Duodenum (tissue), 1 donor: Measurements from ENCODE around the genes ARID1A and SLC9A1.

DNA sequence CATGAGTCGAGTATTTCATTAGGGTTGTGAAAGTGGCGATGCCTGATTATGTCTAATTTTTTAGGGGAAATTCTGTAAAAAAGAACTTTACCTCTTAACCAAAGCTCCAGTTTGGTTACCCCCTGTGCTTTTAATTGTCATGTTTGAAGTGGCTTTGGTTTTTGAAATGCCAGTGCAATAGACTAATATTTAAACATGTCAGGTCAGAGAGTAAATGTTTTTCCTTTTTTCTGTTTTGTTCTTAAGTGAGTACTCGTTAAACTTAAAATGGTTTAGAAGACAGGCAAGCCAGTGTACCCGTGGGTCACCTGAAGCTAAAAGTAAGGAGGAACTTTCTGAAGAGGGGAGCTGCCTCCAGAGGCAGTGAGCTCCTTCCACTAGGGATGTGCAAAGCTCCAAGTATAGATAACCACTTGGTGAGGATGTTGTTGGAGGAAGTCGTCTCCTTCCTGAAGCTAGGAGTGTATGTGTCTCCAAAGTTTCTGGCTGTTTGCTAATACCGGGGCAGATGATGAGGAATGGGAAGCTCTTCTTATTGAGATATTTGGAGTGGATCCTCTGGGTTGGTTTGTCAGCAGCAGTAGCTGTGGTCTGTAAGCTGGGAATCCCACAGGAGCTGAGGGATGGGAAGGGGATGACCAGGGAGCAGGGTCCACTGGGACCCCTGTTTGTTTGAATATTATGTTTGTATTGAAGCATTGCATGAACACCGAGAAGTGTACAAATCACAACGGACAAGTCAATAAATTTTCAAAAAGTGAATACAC is 35.3 kb downstream of the RPS6KA1 start:
- PRO-cap: no peak

DNA sequence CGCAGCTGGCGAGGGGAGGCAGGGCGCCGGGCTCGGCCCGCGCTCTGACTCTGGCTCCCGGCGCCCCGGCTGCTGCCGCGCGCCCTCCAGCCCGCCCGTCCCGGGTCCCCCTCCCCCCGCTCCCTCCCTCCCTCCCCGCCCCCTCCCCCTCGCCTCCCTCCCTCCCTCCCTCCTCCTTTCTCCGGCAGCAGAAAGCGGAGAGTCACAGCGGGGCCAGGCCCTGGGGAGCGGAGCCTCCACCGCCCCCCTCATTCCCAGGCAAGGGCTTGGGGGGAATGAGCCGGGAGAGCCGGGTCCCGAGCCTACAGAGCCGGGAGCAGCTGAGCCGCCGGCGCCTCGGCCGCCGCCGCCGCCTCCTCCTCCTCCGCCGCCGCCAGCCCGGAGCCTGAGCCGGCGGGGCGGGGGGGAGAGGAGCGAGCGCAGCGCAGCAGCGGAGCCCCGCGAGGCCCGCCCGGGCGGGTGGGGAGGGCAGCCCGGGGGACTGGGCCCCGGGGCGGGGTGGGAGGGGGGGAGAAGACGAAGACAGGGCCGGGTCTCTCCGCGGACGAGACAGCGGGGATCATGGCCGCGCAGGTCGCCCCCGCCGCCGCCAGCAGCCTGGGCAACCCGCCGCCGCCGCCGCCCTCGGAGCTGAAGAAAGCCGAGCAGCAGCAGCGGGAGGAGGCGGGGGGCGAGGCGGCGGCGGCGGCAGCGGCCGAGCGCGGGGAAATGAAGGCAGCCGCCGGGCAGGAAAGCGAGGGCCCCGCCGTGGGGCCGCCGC is at the start of gene ARID1A:
Gene ARID1A (plus strand): TSS at position 173 of the 760 bp plus-strand sequence.
- PRO-cap: bidirectional peak, plus-strand start at position 190 of the sequence, minus-strand start at position 102 of the sequence; unidirectional peak, plus-strand start at position 547 of the sequence

- PRO-cap: no peak
Measured at GRCh38 chr1:26711349-26711905, 15.6 kb downstream of the ARID1A start.

DNA sequence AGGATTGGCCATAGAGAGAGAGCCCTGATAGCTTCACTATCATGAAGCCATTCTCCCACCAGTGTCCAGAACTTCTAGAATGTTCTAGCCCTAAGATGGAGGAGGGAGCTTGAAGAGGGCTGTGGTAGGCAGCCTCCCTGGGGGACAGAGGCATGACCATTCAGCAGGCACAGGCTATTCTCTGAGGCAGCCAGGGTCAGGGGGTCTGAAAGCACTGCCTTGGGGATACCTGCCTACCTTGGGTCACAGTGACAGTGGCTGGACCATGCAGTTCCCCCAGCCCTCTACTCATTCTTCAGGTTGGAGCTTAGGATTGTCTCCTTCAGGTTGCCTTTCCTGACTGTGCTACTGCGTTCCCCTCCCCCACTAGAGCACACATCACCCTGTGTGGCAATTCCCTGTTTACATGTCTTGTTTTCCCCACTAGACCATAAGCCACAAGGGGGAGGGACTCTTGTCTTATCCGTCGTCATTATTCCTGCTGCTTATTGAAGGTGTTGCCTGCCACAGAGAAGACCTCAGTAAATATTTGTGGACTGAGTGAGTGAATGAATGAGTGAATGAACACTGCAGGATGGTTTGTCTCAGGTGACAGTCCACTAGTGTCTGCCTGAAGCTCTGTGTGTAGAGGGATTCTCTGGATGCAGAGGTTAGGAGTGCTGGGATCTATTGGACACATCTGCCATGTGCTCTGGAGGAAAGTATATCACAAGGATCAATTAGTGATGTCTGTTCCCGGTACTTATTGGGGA is 5.2 kb downstream of the ZDHHC18 start:
- PRO-cap: no peak

DNA sequence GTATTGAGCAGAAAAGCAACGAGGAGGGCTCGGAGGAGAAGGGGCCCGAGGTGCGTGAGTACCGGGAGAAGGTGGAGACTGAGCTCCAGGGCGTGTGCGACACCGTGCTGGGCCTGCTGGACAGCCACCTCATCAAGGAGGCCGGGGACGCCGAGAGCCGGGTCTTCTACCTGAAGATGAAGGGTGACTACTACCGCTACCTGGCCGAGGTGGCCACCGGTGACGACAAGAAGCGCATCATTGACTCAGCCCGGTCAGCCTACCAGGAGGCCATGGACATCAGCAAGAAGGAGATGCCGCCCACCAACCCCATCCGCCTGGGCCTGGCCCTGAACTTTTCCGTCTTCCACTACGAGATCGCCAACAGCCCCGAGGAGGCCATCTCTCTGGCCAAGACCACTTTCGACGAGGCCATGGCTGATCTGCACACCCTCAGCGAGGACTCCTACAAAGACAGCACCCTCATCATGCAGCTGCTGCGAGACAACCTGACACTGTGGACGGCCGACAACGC is 511 bp downstream of the SFN start:
- PRO-cap: no peak

DNA sequence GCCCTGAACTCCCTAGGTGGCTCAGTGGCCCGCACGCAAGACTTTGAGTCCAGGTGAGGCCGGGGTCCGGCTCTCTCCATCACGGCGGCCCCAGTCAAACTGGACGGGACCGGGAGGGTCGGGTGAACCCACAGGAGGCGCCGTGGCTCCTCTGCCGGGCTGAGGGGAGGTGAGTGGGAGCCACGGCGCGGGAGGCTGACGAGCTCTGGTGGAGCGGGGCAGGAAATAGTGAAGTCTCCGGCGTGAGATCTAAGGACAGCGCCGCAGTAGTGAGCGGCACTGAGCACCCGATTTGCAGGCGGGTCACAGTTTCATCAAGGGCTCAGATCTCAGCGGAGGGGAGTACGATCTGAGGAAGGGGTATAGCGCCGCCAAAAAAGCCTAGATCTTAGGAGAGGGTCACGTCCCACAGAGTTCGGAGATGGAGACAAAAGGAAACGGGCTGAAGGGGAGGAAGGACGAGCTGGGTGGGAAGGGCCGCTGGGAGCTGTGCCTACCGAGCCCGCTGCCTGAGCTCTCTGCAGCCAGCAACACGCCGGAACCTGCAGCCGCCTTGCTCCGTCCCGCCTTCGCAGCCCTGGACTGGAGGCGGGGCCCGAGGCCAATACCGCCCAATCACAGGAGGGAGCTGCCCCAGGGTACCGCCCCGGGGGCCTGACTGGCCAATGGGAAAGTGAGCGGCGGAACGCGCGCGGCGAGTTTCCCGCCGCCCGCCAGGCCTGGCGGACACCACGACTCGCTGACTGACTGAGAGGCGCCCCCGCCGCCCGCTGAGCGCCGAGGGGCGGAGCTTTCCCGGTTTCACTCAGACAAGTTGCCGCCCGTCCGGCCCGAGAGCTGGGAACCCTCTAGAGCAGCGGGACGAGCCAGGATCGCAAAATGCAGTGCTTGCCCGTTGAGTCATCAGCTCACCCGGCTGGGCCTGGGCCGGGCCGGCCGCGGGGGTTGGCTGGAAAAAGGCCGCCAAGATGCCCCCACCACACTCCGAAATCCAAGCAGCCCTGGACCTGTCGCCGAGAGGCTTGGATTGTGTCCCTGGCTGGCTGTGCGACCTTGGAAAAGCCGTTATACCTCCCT is 1.9 kb downstream of the SFN start:
- PRO-cap: bidirectional peak, plus-strand start at position 840 of the sequence, minus-strand start at position 544 of the sequence

DNA sequence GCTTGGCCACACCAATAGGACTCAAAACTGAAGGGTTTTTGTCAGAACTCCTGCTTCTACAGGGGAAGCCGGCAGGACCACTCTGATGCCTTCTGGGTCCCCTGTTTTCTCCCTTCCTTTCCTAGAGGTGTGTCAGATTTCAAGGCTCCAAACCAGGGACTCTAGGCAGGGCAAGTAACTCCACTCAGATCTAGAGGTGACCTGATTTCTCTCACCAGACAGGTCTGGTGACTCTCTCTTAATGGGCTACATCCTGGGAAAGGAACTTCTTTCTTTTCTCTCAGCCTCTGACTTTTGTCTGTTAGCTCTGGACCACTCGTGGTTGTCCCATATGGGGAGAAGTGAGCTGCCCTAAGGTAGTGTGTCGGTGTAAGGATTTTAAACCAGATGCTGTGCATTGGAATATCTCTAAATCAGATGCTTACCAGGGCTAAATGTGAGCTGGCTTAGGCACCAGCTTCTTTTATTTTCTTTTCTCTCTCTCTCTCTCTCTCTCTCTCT is 4.9 kb downstream of the SFN start:
- PRO-cap: no peak

GRCh38 chr1:26937843-26938685 is 16.5 kb downstream of the NUDC start:
- PRO-cap: no peak

DNA sequence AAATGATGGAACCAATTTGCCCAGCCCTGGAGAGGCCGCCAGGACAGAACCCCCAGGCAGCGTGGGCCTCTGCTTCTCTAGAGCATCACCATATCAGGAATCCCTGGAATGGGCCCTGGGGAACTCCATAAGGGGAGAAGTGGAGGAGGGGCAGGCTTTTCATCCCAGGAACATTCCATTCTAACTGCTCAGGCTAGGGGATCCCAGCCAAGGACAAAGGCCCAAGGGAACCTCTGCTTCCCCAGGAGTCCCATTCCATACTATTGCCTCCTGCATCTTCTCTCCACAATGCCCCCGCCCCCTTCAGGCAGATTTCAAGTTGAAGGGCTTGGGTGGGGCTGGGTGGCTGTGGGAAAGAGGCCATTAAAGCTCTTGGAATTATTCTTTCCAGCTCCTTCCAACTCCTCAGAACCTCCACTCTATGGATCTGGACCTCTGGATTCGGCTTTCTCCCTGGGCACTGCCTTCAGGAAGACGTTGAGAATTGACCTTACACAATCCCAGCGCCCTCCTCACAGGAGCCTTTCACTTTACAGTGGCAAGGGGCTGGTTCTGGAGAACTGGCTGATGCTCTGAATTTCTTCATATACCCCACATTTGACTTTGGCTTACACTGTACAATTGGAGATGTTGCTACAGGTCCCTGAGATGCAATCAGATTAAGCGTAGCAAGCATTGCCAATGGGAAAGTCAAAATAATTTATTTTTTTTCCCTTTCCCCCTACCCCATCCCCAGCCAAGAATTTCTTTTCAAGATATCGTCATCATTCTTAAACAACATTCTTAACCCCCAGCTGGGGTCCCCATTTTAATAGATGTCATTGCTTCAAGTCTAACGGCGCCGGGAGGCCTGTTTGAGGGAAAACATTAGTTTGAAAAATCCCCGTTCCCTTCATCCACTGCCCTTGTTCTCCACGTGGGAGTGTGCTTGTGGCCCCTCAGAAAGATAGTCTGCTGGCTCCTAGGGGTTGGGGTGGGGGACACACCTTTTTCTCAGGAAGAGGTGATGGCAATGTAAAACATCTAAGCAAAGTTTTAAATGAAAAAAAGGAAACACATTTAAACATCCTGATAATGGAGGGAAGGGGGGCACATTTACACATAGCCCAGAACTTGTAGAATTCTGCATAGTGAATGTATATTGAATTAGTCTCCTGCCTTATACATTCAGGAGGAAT is 6.4 kb downstream of the TRNP1 start:
- PRO-cap: no peak

GRCh38 chr1:27132435-27133123 is 22.3 kb downstream of the SLC9A1 start:
- PRO-cap: bidirectional peak, plus-strand start at chr1:27132846, minus-strand start at chr1:27132697

DNA sequence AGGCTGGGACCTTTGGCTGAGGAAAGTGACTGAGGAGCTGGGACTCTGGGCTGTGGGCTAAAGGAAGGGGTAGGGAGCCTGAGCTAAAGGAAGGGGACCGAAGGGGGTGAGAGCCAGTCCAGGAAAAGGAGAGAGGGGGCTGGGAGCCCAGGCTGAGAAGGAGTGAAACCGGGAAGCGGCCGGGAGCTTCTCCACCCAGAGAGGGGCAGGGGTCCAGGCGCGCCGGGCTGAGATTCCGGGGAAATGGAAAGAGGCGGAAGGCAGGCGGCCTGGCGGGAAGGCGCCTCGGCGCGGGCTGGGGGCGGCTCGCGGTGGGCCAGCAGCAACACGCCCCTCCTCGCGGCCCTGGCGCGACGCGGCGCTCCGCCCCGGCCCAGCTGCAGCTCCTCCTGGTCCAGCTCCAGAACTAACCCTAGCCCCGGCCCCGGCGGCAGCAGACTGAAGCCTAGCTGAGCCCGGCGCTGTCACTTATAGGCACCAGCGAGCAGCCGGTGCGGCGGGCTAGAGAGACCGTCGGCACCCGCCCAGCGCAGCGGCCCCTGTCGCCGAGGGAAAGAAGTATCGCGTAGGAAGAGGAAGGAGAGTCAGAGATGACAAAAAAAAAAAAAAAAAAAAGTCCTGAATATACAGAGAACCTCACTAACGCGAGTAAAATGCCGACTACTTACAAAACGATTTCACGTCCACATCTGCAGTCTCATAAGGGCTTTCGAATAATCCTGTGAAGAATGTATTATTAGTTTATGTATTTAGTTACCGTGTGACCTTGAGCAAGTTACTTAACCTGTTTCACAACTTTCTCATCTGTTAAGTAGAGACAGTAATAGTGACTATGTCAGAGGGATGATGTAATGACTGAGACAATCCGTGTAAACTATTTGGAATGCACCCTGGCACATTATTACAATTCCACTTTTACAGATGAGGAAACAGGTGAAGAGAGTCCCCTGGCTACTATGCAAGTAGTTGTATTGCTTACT is at the start of gene SLC9A1:
Gene SLC9A1 (minus strand): TSS at position 440 of the 980 bp plus-strand sequence.
- PRO-cap: bidirectional peak, plus-strand start at position 615 of the sequence, minus-strand start at position 440 of the sequence

DNA sequence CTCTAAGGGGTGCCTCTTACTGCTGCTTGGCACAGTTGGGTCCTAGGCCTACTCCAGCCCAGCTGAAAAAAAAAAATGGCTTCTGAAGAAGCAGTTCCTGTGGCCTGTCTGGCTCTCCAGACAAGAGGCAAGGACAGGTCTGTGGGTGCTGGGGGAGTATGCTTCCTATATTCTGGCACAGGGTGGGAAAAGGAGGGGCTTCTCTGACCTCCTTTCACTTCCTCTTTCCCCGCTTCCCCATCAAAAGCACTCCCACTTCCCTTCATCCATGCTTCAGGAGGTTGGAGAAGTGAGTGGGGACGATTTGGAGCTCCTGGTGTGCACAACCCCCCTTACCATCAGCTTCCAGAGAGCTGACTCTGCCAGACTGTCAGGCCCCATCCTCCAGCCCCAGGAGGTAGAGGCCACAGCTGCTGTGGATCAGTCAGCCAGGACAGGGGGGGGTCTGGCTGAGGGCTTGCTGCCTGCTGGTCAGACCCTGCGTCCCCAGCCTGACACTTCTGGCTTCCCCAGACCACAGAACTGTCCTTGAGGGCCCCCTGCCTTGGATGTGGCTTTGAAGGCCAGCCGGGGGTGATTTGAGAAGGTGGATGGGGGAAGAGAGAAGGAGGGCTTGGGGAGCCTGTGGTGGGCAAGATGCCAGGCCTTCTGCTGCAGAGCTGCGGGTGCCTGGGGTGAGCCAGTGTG is 21.6 kb upstream of the TMEM222 start:
- PRO-cap: no peak

DNA sequence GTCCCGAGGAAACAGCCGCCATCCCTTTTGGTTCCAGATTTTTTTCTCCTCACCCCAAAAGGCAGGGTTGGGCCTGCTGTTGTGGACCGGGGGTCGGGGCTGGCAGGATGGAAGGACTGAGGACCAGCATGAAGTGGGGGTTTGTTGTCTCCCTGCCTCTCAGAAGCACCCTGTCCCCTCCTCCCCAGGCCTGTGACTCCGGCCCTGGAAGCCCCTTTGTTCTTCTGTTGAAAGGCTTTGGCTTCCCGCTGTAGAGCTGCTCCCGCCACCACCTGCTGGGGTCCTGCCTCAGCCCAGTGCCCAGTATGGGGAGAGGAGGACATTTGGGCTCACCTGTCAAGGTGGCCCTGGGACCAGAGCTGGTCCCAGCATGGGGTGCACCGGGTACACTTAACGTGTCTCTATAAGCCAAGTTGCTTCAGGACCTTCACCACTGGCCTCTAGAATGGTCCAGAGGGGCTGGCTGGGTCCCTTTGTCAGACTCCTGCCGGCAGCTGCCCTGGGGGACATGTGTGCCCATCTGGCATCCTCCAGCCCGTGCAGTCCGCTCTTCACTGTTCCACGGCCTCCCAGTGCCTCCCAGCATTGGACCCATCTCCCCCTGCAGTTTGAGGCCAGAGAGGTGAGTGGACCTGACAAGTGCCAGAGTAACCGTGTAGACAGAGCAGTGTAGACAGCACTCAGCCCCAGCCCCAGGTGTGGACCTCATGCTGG is 6.2 kb upstream of the SYTL1 start:
- PRO-cap: no peak

GRCh38 chr1:27351080-27351893 is 9.5 kb downstream of the SYTL1 start:
- PRO-cap: no peak

- PRO-cap: no peak
Measured at GRCh38 chr1:27403912-27404301, 11.5 kb downstream of the GPR3 start.

DNA sequence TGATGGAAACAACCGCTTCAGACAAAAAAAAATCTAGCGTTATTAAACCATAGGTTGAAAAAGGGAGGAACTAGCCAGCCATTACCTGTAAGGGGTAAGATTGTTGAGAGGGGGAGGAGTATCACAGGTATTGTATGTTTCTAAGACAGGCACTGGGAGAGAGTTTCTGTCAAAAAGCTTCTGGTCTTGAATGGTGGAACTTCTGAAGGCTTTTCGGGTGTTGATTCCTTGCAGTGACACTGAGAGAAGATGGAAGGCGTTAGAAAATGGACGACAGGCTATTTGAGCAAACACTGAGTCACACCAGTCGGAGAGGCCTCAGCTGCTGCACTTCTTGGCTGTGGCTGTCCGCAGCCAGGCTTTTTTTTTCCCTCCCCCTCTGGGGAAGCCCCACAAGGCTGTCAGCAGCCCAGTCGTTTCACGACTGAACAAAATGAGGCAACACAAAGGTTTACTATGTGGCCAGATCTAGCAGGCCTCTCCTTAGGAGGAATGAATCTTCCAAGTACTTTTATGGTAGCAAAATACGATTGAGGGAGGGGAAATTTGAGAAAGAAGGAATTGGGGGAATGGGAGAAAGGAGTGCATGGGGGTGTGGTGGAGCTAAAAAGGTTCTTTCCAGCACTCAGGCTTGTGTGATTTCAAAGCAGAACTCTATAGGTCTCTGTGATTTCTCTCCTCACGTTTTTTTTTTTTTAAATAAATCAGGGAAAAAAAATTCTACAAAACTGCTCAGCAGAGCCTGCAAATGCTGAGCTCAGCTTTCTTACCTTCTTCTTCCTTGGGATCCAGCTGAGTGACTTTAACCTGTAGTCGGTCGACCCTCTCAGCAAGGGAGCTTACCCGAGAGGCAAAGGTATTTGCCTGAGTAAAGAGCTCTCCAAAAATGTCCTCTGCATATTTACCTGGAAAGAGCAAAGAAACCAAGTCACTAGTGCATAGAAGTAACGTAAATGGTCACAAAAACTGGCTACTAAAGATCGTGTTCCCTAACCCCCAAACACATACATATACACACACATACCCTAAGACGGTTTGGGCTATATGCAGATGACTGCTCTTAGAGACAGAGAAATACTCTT is 26.1 kb downstream of the GPR3 start:
- PRO-cap: no peak

GRCh38 chr1:27517330-27517677 is 27.3 kb upstream of the WASF2 start:
- PRO-cap: no peak

DNA sequence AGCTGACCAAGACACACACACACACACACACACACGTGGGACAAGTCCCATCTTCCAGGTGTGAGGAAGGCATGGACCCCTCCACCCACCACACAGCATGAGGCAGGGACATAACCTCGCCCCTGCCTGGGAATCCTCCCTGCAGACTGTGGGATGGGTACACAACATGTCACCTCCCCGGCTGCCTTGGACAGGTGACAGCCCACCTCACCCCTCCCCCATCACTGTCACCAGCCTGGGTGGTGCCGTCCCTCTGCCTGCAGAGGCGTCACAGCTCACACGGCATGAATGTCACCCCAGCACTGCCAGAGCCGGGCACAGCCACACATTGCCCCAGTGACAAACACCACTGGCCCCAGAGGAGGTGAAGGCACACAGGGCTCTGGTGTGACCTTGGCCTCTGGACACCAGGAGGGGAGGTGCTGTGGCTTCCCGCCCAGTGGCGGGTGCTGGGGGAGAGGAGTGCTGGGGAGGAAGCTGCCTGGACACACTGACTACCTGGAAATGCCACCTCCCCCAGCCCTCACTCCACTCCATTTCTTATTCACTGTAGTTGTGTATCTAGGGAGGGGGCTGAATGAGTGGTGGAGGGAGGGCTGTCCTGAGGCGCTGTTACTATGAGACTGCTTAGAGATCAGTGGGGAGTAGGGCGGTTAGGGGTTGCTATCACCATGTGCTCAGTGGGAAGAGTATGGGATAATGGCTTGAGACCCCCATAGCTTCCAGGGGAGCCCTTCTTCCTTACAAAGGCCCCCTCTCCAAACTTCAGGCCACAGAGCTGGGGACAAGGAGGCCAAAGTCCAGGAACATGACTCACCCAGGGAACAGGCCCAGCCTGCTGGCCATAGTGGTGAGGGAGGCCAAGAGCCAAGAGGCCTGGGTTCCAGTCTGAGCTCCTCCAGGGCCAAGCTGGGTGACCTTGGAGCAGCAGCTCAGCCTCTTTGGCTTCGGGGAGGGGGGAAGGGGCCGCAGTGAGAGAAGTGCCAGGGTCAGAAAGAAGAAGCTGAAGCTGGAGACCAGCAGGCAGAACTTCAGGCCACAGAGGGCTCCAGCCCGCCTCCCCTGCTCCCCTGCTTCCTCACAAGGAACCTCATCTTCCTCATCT is 40.3 kb downstream of the AHDC1 start:
- PRO-cap: no peak

DNA sequence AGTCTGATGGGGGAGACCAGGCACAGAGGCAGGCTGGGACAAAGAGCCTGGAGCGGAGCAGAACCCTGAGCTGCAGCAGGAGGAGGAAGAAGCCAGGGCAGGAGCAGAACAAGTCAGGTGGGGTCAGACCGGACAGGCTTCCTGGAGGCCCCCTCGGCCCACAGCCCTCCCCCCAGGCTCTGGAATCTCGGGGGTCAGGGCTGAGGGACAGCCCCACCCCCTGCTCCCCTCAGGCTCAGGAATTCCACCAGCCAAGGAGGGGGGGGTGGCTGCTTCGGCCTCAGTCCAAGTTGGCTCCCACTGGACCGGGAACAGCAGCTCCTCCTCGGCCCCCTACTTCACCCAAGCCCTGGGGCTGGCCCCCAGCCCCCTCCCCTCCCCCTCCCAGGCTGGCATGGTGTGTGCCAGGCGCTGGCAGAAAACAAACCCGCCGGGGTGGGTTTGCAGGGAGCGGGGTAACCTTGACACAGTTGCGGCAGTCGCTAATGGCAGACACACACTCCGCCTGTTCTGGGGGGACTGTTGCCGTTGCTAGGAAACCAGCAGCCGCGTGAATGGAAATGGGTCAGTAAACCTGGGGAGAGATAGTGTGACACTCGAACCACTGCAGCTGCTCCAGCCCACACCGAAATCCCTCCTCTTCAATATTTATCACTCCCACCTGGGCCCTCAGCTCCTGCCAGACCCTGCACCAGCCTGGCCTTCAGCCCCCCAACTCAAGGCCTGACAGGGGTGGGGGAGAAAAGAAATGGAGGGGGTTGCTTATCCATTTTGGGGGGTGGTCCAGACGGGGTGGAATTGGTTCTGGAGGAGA is 32.4 kb downstream of the AHDC1 start:
- PRO-cap: no peak

DNA sequence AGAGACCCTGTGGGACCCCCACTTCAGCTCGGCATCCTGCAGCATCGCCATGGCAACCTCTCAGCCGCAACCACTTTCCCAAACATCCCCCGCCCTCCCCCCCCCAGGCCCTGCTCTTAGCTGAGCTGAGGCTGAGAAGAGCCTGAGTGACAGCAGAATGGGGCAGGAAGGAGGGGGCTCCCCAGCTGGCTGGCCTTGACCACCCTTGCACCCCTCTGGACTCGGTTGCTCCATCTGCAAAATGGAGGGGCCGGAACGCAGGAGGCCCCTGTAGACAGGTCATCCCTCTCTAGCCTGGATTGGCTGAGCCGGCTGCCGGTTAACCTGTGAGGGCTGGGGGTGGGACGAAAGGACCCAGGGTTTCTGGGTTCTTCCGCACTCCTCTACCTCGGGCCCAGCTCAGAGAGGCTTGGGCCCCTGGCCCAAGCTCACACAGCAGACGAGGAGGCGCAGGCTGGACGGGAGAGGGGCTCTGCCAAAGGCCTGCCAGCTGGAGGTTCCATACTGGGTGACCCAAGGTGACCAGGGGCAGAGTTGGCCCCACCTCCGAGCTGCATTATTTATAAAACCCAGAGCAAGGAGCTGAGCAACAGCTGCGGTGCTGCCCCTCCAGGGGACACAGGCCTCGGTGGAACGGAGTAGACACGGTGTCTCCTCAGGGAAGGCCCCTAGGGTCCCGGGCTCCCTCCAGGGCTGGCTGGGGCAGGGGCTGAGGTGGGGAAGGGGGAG is 11.3 kb downstream of the AHDC1 start:
- PRO-cap: no peak